Cerebral cortex (tissue), 2 donors: ENCODE measurements around a stretch of chr5.

GRCh38 chr5:66087039-66087606 is 57.0 kb upstream of the SREK1 start:
- PRO-cap, 2 experiments, result no peak in any of the 2 experiments

DNA sequence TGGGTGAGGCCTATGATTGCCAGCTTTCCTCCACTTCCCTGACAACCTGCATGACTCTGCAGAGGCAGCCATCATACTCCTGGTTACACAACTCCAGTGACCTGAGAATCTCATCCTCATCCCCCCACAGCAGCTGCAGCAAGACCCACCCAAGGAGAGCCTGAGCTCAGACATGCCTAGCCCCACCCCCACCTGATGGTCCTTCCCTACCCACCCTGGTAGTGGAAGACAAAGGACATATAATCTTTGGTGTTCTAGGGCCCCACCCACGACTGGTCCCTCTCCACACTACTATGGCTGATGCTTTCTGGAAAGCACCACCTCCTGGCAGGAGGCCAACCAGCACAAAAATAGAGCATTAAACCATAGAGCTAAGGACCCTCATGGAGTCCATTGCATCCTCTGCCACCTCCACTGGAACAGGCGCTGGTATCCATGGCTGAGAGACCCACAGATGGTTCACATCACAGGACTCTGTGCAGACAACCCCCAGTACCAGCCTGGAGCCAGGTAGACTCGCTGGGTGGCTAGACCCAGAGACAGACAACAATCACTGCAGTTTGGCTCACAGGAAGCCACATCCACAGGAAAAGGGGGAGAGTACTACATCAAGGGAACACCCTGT is 42.9 kb upstream of the SREK1 start:
- PRO-cap, 2 experiments, result no peak in any of the 2 experiments

DNA sequence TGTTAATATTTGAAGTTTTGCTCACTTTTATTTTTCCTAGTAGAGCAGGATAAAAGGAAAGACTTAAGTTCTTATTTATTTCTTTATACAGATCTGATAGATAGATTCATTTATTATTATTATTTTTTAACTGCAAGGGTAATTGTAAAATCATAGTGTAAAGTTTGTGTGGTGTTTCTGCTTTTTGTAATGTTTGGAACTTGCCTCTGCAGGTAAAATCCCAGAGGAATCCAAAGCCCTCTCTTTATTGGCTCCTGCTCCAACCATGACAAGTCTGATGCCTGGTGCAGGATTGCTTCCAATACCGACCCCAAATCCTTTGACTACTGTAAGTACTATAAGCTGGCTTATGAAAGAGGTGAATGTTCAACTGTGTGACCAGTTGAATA is 14.9 kb downstream of the SREK1 start:
- PRO-cap, 2 experiments, result no peak in any of the 2 experiments

DNA sequence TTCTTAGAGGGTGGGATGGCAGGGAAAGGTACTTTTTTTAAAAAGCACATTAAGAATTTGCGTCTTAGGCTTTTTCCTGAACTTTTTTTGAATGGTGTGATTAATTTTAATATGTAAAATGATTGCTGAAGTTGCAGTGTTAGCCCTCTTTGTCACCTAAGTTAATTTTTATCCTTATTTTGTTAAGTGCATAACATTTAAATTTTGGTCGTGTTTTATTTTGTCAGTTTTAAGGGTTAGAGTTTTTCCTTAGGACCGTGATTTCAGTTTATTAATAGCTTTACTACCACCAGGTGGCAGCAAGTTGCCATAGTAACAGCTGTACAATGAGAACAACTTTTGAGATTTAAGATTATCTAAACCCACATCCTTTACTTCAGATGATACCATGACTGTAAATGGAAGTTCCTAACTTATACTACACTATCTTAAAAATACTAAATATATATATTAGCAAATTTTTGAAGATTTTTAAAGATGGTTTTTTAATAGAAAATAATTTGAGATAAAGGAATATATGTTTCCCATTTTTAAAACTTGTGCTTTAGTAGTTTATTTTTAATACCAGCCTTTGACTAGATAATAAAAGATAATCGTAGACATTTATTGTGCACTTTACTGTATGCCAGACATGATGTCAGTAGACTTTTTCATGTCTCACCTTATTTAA is 27.2 kb downstream of the SREK1 start:
- PRO-cap, 2 experiments, result no peak in any of the 2 experiments

DNA sequence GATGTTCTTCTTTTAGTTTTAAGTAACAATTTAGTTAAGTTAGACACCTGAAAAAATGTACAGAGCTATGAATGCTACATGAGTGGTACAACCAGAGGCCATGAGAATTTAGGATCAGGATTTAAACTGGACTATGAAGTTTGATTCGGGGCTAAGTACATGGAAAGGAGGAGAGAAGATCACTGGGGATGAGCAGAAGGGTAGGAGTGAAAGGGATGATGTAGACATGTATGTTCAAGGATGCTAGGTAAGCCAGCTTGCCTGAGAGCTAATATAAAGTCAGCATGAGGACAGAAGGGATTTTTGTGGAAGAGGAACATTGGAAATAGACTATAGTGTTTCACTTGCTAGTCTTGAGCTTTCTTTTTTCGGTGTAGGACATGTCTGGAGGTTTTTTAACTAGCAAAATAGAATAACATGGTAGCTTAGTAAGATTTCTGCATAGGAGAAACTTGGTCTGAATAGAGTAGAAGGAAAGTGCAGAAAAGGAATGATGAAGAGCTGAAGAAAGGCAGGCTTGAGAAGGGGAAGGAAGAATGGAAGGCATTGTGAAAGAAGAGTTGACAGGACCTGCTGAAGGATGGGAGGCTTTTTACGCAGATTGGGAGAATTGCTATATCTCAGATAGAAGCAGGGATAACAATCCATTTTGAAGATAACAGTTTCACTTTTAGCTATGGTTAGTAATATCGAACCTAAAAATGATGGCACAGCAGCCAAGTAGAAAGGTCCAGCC is 218.0 kb downstream of the CD180 start:
- PRO-cap, 2 experiments, result no peak in any of the 2 experiments

DNA sequence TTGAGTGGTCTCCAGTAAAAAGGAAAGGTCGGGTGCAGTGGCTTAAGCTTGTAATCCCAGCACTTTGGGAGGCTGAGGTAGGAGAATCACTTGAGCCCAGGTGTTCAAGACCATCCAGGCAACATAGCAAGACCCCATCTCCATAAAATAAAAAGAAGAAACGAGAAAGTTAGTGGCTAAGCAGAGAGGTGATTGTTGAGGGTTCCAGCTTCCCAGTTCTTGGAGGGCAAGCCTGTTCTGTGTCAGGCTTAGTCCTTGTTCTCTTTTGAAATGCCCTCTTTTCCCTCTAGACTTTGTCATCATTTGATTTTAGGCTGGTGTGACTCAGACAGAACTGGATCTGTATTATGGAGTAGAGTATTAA is 159.5 kb downstream of the CD180 start:
- PRO-cap, 2 experiments, result no peak in any of the 2 experiments

- PRO-cap, 2 experiments, result no peak in any of the 2 experiments
Observed at GRCh38 chr5:67066867-67067375, 129.7 kb downstream of the CD180 start.

DNA sequence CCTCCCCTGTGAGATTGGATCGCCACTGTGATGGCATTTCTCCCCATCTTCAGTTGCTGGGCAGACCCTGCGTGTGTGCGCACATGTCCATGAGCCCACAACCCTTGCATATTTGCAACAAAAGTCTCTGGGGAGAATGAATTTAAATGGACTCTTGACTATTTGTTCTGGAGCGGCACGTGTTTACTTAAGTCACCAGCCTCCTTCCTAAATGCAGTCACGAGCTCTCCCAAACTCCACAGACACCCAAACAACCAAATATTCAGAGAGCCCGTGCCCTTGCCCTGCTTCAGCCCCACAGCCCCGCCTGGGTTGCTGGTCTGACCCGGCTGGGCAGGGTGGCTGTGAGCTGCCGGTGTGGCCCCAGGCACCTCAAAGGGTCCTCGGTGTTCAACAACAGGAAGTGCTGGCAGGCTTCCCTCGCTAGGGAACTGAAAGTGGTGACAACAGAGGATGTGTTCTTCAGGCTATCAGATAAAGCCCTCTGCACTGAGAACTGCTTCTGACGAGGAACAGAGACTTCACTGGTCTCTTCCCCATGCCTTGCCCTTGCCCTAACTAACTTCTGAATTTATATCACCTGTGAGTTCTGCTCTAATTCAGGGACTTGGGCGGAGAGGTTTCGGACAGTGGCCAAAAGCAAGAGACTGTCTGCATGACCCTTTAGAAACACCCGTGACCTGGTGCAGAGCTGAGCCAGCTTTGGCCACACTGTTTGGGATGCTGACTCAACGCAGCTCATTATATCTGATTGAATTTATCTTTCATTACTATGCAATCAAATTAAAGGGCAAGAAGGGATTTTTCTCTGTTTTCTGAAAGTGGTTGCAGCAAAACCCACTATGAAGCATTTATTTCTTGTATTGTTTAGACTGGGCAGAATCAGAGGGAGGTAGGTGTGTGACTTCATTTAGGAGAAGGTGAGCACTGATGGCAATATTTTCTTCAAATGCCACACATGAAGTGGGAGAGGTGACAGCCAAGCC is 19.3 kb upstream of the CD180 start:
- PRO-cap, 2 experiments, result peak in 1 of 2 experiments; most common plus-strand start position 505 of the sequence (in 1); most common minus-strand start position 317 of the sequence (in 1)

- PRO-cap, 2 experiments, result no peak in any of the 2 experiments
Observed at GRCh38 chr5:67537237-67537782, 340.7 kb upstream of the CD180 start.

DNA sequence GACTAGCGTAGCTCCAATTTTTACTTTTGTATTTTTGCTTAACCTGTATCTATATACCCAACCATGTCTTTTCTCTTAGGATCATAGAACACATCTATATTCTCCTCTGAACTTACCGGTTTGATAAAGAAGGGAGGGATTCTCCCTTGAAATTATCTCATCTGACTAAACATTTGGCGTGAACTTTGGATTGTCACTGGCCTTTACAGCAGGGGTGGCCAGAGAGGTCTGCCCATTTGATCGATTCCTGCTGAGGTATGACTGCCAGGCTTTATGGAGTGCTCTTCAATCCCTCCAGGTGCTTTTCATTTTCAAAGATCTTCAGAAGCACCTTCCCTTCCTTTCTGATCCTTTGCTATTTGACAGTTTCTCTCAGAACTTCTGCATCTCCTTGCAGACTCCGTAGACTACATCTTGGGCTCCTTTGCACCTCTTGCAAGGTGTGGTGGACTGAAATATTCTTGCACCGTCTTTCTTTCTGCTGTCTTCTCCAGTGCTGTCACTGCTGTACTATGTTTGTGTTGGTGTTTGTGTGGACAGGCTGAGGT is 409.7 kb upstream of the CD180 start:
- PRO-cap, 2 experiments, result no peak in any of the 2 experiments

DNA sequence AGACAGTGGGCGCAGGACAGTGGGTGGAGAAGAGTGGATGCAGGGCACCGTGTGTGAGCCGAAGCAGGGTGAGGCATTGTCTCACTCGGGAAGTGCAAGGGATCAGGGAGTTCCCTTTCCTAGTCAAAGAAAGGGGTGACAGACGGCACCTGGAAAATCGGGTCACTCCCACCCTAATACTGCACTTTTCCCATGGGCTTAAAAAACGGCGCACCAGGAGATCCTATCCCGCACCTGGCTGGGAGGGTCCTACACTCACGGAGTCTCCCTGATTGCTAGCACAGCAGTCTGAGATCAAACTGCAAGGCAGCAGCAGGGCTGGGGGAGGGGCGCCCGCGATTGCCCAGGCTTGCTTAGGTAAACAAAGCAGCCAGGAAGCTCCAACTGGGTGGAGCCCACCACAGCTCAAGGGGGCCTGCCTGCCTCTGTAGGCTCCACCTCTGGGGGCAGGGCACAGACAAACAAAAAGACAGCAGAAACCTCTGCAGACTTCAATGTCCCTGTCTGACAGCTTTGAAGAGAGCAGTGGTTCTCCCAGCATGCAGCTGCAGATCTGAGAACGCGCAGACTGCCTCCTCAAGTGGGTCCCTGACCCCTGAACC is 435.3 kb upstream of the PIK3R1 start:
- PRO-cap, 2 experiments, result no peak in any of the 2 experiments

DNA sequence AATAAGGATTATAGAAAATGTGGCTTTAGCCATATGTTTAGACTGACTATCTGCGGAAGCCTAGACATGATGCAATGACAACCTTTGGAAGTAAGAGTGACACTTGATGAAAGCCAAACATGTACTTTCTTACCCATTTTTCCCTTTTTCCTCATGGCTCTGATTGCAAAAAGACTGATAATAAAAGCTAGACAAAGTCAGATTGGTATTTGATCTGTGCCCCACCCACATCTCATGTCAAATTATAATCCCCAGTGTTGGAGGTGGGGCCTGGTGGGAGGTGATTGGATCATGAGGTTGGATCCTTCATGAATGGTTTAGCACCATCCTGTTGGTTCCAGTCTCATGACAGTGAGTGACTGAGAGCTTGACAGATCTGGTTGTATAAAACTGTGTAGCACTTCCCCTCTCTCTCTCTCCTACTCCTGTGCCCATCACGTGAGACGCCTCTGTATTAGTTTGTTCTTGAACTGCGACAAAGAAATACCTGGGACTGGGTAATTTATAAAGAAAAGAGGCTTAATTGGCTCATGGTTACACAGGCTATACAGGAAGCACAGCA is 243.5 kb upstream of the PIK3R1 start:
- PRO-cap, 2 experiments, result no peak in any of the 2 experiments

GRCh38 chr5:68080754-68081180 is 134.8 kb upstream of the PIK3R1 start:
- PRO-cap, 2 experiments, result no peak in any of the 2 experiments

DNA sequence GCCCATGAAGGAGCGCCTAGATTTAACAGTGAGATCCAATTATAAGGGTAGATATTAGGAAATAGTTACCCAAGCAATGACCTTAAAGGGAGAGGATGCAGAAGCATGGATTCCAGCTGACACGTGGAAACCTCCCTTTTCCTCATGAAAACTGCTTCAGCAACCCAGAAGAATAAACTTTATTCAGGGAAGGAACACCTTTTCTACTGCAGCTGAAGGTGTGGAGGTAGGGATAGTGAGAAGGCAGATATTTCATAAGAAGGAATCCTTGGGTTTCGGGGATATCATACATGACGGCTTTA is 80.5 kb upstream of the PIK3R1 start:
- PRO-cap, 2 experiments, result no peak in any of the 2 experiments

DNA sequence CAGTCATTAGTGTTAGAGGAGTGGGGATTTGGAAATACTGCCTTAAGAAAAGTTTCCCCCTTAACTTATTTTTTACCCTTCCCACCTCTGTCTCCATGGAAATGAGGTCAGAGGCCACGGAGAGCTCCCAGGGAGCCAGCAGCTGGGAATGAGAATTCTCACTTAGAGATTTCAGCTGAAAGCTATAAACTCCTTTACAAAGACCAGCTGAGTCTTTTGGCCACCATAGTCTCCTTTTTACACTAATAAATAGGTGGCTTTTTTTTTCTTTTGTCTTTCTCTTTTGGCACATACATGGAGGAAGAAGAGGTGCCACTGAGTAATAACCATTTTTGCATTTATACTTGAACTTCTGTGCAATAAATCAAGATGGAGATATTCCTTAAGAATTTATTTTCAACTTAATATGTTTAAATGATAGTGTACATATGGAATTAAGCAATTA is 45.6 kb upstream of the PIK3R1 start:
- PRO-cap, 2 experiments, result no peak in any of the 2 experiments

- PRO-cap, 2 experiments, result peak in 1 of 2 experiments; most common plus-strand start chr5:68216569 (in 1); most common minus-strand start chr5:68216415 (in 1)
Observed at GRCh38 chr5:68216370-68216862, 860 bp downstream of the PIK3R1 start.

GRCh38 chr5:68219110-68219796 is 3.7 kb downstream of the PIK3R1 start:
- PRO-cap, 2 experiments, result no peak in any of the 2 experiments

- PRO-cap, 2 experiments, result no peak in any of the 2 experiments
Observed at GRCh38 chr5:68238757-68239206, 23.2 kb downstream of the PIK3R1 start.

GRCh38 chr5:68240231-68240614 is 24.7 kb downstream of the PIK3R1 start:
- PRO-cap, 2 experiments, result no peak in any of the 2 experiments

DNA sequence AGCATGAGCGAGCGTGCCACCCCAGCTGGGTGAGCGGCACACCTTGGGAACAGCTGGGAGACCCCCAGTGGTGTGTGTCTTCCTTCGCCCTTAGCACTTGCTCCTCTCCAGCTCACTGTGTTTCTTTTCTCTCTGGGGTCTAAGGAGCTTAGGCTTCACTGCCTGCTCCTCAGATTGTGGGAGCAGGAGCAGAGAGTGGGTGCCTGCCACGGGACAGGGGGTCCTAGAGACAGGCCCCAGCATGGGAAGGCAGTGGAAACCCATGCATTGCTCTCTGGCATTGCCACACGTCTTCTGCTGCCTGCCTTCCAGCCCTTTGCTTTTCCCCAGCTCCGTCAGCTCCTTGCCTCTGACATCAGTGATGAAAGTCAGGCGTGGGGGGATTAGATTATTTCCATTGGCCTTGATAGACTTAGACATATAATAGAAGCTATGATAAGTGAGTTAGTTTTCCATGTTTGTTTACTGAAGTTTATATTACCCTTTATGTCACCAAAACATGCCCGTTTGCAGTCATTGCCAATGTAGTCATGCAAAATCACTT is 34.6 kb downstream of the PIK3R1 start:
- PRO-cap, 2 experiments, result no peak in any of the 2 experiments